Prostate gland (tissue), 2 donors: ENCODE measurements around the genes CD163L1, SLC2A14, C3AR1 and CLEC6A.

DNA sequence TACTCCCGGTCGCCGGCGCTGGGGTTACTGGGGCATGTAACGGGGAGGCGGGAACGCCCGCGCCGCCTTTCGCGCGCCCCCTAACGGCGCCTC lies 468 bp upstream of the LPCAT3 start:
- PRO-cap = no peak
- RAMPAGE, long total RNA, 2 experiments = no peak in any of the 2 experiments

GRCh38 chr12:7038001-7038646 lies 19.8 kb upstream of the LPCAT3 start:
- PRO-cap = no peak
- RAMPAGE, long total RNA, 2 experiments = start-site peak on the plus strand in 1 of 2 experiments, at chr12:7038484-7038502 at its widest, 6 reads per replicate

GRCh38 chr12:7117918-7118889 lies 9.2 kb upstream of the C1RL start:
- PRO-cap = no peak
- RAMPAGE, long total RNA, 2 experiments = no peak in any of the 2 experiments

- PRO-cap = no peak
- RAMPAGE, long total RNA, 2 experiments = no peak in any of the 2 experiments
These were observed 4.2 kb downstream of the RBP5 start for GRCh38 chr12:7124272-7125008.

GRCh38 chr12:7135062-7135625 lies 5.0 kb downstream of the CLSTN3 start:
- PRO-cap = no peak
- RAMPAGE, long total RNA, 2 experiments = no peak in any of the 2 experiments

DNA sequence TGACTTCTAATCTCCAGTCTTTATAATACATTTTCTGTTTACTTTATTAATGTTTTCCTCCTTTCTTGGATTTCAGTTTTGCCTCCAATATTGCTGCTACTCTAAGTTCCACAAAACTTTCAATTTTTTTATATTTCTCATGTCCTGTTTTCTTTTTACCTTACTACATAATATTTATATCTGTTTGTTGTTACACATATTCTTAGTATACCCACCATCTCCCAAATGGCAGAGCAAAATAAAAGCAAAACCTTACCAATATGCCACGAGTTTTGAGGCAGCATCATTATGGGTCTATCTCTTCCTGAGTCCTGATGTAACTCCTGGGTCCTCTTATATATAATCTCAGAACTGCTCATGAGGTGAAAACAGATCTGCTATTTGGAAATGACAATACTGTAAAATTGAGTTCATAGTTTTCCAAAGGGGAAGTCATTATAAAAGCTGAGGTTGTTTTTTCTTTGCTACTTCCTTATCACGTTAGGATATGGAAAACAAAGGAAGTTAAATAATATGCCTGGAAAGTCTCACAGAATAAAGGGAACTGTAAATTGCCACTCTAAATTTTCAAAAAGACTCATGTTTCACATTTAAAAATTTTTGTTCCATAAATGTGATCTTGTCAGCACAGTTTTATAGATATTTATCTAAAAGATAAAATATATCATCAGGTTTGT lies at the start of gene CD163L1:
Gene CD163L1 (minus strand): TSS at position 313 of the 677 bp plus-strand sequence.
- PRO-cap = no peak
- RAMPAGE, long total RNA, 2 experiments = no peak in any of the 2 experiments

DNA sequence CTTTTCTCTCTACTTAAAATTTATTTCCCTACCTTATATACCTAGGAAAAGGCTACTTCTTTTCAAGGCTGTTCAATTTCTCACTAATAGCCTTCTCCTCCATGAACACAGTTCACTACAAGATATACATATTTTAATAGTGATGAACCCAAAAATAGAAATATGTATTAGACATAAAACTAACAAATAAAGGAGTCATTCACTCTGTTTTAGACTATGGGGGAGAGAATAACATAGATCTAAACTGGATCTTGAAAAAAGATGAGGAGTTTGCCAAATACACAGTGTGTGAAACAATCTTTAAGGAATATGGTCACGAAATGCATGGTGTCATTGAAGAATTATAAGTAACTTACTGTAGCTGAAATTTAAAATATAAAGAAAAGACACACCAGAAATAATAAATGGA lies 13.6 kb downstream of the CD163 start:
- PRO-cap = unidirectional peak, plus-strand start at position 265 of the sequence
- RAMPAGE, long total RNA, 2 experiments = no peak in any of the 2 experiments

- PRO-cap = no peak
- RAMPAGE, long total RNA, 2 experiments = no peak in any of the 2 experiments
These were observed 4.4 kb upstream of the CLEC4C start for GRCh38 chr12:7751502-7752063.

DNA sequence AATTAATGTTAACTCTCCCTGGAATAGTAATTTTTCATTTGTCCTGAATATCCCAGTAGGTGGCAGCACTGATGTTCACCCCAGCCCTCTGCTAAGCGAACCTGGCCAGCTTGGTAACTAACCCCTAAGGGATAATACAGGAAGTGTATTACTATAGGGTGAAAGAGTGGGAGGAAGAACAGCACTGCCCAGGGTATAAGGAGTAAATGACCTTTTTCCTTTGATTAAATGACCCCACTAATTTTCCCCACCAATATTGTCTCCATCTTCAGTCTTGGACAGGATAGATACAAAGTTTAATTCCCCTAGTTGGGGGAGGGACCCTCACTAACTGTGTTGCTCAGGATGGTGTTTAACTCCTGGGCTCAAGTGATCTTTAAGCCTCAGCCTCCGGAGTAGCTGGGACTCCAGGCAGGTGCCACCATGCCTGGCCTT lies 40.5 kb downstream of the SLC2A14 start:
- PRO-cap = no peak
- RAMPAGE, long total RNA, 2 experiments = no peak in any of the 2 experiments

DNA sequence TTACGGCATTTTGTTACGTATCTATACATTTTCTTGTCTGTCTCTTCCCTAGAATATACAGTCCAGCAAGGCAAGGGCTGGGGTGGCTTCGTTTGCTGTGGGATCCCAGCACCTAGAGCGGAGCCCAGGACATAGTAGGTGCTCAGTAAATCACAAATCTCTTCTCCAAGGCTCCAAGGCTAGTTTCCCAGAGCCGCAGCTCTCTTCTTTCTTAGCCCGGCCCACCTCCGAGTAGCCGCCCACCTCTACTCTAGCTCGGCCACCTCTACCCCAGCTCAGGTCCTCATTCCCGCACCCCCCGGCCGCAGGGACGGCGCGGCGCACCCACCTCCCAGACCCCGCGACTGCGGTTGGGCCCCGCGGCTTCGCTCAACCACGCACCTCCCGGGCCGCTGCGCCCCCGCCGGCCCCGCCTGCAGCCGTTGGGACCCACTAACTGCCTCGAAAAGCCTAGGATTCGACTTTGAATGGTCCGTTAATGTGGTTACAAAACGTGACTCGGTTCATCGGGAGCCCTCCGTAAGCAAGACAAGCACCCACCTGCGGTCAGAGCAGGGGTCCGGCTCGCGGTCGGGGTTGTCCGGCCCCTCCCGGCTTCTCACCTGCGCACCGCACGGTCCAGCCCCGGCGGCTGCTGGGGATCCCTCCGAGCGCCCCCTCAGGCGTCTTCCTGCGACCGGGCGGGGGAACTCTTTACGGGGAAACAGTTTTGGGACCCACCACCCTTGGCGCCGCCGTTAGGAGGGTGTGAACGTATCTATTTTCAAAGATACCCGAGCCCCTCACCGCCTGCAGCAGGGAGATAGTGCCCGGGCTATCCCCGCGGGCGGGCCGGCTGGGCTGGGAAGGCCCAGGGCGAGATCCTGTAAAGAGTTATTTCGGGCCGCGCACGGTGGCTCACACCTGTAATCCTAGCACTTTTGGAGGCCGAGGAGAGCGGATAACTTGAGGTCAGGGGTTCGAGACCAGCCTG lies at the start of gene SLC2A14:
Gene SLC2A14 (minus strand): TSS at position 437 of the 973 bp plus-strand sequence.
- PRO-cap = no peak
- RAMPAGE, long total RNA, 2 experiments = start-site peak on the minus strand in 1 of 2 experiments, centred at position 383 of the sequence, 28 reads per replicate

- PRO-cap = no peak
- RAMPAGE, long total RNA, 2 experiments = no peak in any of the 2 experiments
These were observed 32.9 kb upstream of the SLC2A3 start for GRCh38 chr12:7968942-7969245.

GRCh38 chr12:8066053-8066783 lies at the start of gene C3AR1:
TSS of gene C3AR1 (minus strand) at chr12:8066359.
- PRO-cap = bidirectional peak, plus-strand start at chr12:8066571, minus-strand start at chr12:8066359
- RAMPAGE, long total RNA, 2 experiments = start-site peak on the minus strand in 2 of 2 experiments, at chr12:8066336-8066365 at its widest, 18 to 32 reads per replicate

GRCh38 chr12:8069577-8070118 lies 3.5 kb upstream of the C3AR1 start:
- PRO-cap = no peak
- RAMPAGE, long total RNA, 2 experiments = no peak in any of the 2 experiments

DNA sequence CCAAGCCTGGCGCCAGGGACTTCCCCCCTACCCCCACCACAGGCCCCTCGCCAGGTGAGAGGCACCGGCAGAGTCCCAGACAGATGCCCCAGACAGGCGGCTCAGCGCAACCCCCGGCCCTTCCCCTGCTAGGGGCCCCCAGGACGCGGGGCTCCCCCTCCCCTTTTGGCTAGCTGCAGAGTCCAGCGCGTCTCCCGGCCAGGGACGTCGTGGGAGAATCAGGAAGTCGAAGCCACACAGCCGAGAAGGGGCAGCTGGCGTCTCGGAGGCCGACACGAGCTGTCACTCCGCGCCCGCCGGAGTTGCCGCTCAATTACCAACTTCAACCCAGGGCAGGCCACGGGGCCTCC lies 65.9 kb upstream of the CLEC6A start:
- PRO-cap = no peak
- RAMPAGE, long total RNA, 2 experiments = no peak in any of the 2 experiments

DNA sequence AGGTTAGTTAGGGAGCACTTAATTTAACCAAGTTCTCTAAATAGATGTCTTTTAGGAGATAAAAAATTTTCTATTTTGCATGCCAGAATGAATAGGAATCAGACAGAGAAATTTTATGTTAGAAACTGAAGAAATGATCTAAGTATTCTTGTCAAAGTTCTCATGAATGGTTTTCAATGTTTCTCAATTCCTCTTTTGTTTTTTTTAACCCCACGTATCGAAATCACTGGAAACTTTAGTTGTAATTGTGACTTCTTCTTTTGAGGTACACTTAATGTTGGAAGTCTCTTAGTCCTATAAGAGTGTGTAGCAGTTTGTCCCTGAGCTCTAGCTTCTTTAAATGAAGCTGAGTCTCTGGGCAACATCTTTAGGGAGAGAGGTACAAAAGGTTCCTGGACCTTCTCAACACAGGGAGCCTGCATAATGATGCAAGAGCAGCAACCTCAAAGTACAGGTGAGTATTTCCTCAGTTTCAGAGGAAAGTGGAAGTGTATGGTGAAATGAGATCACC lies at the start of gene CLEC6A:
Gene CLEC6A (plus strand): TSS at position 274 of the 511 bp plus-strand sequence.
- PRO-cap = no peak
- RAMPAGE, long total RNA, 2 experiments = no peak in any of the 2 experiments

- PRO-cap = no peak
- RAMPAGE, long total RNA, 2 experiments = no peak in any of the 2 experiments
These were observed 5.8 kb downstream of the CLEC4D start for GRCh38 chr12:8519069-8519459.

- PRO-cap = no peak
- RAMPAGE, long total RNA, 2 experiments = no peak in any of the 2 experiments
These were observed 3.7 kb downstream of the CLEC4E start for GRCh38 chr12:8536983-8537472.

GRCh38 chr12:8540167-8540702 lies 470 bp downstream of the CLEC4E start:
- PRO-cap = no peak
- RAMPAGE, long total RNA, 2 experiments = no peak in any of the 2 experiments

DNA sequence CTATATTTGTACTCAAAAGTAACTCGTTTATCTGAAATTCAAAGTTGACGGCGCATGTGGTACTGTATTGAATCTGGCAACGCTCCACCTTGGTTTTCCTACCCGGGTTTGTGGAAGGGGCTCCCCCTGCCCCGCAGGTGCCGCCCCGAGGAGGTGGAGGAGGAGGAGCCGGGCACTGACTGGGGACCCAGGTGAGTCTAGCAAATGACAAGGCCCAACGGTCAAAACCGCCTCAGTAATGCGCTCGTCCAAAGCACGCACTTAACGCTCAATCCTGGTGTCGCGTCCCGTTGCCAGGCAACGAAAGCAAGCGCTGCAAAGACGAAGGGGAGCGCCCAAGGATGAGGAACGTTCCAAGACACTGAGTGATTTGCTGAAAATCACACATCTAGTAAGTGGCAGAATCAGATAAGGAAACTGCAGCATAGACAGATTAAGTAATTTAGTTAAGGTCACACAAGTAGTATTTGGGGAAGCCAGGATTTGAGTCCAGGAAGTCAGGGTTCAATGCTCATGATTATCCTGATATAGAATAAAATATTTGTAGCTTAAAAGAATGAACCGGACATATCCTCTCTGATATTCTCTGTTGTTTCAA lies 24.0 kb upstream of the CLEC4E start:
- PRO-cap = no peak
- RAMPAGE, long total RNA, 2 experiments = no peak in any of the 2 experiments

DNA sequence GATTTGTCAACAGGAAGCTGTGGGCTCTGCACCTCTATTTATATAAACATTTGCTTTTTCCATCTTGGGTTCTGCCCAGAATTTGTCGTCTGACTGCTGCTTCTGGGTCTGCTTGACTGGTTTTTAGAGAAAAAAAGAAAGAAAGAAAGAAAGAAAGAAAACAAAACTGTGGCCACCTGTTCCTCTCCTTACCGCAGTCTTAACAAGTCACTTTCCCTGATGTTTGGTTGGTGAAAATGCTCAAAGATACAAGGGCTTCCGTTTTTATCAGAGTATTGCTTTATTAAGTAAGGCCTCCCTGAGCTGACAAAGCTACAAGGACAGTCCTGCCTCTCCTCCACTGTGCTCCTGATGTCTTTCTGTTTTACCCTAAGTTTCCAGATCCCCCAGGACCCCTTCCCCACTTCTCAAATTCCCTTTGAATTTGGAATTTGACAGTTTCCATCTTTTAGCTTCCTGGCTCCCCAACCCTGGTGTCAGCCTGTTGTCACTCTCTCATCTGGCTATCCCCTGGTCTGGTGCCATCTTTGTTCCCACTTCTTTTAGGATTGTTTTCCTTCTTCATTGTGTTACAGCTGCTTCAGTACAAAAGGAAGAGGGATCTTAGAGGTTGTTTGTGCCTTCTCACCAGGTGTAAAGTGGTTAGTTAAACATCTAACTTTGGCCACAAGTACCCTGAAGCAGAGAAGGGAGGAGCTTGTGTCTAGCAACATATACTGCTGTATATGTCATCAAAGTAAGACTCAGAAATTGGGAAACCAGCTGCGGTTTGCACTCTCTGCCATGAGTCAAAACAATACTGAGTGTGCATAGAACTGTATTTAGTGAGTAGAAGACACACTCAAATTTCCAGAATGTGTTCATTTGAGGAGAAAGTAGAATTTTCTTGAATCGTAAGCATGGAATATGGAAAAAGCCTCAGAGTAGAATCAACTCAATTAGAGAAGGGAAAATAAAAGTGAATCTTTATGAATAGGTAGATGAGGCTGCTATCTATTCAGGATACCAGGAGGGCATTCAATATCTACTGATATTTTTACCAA lies 17.9 kb downstream of the MFAP5 start:
- PRO-cap = no peak
- RAMPAGE, long total RNA, 2 experiments = no peak in any of the 2 experiments